ENCODE results near the genes C1GALT1C1L and DYNC2LI1.

GRCh38 chr2:43519402-43520381 is 76.1 kb downstream of the THADA start:
- PRO-cap = bidirectional peak, plus-strand start at chr2:43520065, minus-strand start at chr2:43519910
- RAMPAGE, long total RNA, 4 experiments = no peak in any of the 4 experiments

DNA sequence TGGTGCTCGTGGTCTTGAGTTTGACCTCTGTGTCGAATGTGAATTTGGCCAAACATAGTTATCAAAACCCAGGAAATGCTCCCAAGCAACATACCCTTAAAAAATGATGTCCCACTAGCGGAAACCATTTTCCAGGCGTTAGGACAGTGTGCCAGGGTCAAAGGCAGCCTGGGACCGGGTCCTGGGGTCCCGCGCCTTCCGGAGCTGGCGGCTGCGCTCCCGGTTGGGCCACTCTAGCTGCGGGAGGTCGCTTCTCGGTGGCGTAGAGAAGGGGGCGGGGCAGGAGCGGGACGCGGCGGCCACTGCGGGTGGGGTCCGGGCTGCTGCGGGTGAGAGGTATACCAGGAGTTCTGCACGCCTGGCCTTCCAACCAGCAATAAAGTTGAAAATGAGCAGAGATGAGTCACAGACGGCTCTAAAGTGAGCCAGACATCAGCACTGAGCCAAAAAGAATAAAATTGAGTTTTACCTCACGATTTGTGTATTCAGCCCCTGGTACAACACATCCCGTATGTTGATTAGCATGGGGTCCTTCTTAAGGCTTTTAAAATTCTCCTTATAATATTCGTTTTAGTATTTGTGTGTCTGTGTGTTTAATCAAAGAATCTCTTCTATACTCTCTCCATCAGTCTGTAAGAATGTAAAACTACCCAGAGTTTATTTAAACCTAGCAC is at the start of gene C1GALT1C1L:
Gene C1GALT1C1L (minus strand): TSS at position 235 of the 674 bp plus-strand sequence.
- PRO-cap = unidirectional peak, minus-strand start at position 235 of the sequence
- RAMPAGE, long total RNA, 4 experiments = no peak in any of the 4 experiments

- PRO-cap = unidirectional peak, plus-strand start at chr2:43774080; unidirectional peak, plus-strand start at chr2:43774425
- RAMPAGE, long total RNA, 4 experiments = start-site peak on the plus strand in 4 of 4 experiments, at chr2:43774048-43774091 at its widest, 87 to 540 reads per replicate
Observed at GRCh38 chr2:43773667-43774659, at the start of gene DYNC2LI1. Gene DYNC2LI1, plus strand, starts transcription at chr2:43774039.

- PRO-cap = no peak
- RAMPAGE, long total RNA, 4 experiments = no peak in any of the 4 experiments
Observed at GRCh38 chr2:43806452-43807118, 32.1 kb downstream of the ABCG5 start.

- PRO-cap = no peak
- RAMPAGE, long total RNA, 4 experiments = no peak in any of the 4 experiments
Observed at GRCh38 chr2:43819407-43820000, 19.1 kb downstream of the ABCG5 start.

GRCh38 chr2:43957305-43958225 is 38.2 kb downstream of the LRPPRC start:
- PRO-cap = no peak
- RAMPAGE, long total RNA, 4 experiments = no peak in any of the 4 experiments

- PRO-cap = no peak
- RAMPAGE, long total RNA, 4 experiments = no peak in any of the 4 experiments
Observed at GRCh38 chr2:44081405-44081882, 85.7 kb upstream of the LRPPRC start.

GRCh38 chr2:44181052-44181678 is 12.5 kb downstream of the PPM1B start:
- PRO-cap = no peak
- RAMPAGE, long total RNA, 4 experiments = no peak in any of the 4 experiments

- PRO-cap = no peak
- RAMPAGE, long total RNA, 4 experiments = no peak in any of the 4 experiments
Observed at GRCh38 chr2:44359495-44360455, 1.5 kb downstream of the PREPL start.

DNA sequence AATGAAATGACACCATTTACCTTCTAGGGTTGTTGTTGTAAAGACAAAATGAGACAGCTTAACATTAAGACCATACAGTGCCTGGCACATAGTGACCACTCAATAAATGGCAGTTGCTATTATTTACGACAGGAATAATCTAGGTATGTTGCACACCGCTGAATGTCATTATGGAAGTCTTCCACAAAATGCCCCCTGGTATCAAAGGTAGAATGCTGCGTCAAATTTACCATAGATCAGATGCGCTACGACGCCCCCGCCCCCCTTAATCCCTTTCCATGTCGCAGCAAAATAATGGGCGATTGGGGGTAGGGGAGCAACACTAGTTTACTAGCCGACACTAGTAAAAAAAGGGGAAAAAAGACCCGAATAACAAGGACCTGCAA is 617 bp downstream of the PREPL start:
- PRO-cap = no peak
- RAMPAGE, long total RNA, 4 experiments = no peak in any of the 4 experiments

GRCh38 chr2:44555005-44555923 is 193.5 kb downstream of the CAMKMT start:
- PRO-cap = no peak
- RAMPAGE, long total RNA, 4 experiments = no peak in any of the 4 experiments

DNA sequence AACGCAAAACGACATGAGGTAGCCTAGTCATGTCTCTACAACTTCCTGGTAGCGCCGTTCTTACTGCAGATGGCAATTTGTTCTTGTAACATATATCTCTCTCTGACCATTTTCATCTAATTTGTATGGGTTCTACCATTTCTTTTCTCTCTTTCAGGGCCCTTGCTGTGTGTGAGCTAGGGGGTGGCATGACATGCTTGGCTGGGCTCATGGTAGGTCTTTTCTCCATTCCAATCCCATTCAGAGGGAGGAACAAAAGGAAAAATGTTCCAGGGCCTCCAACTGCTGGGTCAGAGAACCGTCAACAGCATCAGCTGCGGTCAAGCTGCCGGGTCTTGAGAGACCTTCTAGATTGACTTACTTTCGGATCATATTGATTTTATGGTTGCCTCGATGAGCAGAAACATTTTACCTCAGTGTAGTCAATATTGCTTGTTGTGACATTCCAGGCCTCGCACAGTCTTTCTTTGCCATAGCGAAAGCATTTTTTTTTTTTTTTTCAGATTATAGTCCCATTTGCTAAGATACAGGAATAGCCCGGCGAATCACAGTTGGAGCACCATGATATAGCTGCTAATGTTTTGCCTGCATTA is 235.3 kb upstream of the SIX3 start:
- PRO-cap = no peak
- RAMPAGE, long total RNA, 4 experiments = no peak in any of the 4 experiments

DNA sequence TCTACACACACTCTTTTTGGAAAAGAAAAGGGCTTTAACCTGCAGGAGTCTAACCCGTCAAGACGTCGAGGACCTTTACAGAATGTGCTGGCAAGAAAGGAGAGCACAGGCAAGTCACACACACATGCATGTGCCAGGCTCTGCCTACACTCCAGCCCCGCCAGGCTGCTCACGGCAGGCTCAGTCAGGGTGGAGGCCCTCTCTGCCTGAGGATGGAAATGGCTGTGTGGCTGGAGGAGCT is 10.2 kb downstream of the SIX3 start:
- PRO-cap = no peak
- RAMPAGE, long total RNA, 4 experiments = no peak in any of the 4 experiments

- PRO-cap = no peak
- RAMPAGE, long total RNA, 4 experiments = no peak in any of the 4 experiments
Observed at GRCh38 chr2:44952019-44952641, 10.6 kb downstream of the SIX3 start.

GRCh38 chr2:45423484-45423862 is 187.6 kb downstream of the SRBD1 start:
- PRO-cap = no peak
- RAMPAGE, long total RNA, 4 experiments = no peak in any of the 4 experiments

- PRO-cap = no peak
- RAMPAGE, long total RNA, 4 experiments = no peak in any of the 4 experiments
Observed at GRCh38 chr2:45644111-45644515, 7.4 kb upstream of the PRKCE start.

- PRO-cap = no peak
- RAMPAGE, long total RNA, 4 experiments = no peak in any of the 4 experiments
Observed at GRCh38 chr2:45722960-45723528, 71.6 kb downstream of the PRKCE start.

- PRO-cap = unidirectional peak, minus-strand start at chr2:46097861
- RAMPAGE, long total RNA, 4 experiments = no peak in any of the 4 experiments
Observed at GRCh38 chr2:46097583-46098288, 199.5 kb upstream of the EPAS1 start.

DNA sequence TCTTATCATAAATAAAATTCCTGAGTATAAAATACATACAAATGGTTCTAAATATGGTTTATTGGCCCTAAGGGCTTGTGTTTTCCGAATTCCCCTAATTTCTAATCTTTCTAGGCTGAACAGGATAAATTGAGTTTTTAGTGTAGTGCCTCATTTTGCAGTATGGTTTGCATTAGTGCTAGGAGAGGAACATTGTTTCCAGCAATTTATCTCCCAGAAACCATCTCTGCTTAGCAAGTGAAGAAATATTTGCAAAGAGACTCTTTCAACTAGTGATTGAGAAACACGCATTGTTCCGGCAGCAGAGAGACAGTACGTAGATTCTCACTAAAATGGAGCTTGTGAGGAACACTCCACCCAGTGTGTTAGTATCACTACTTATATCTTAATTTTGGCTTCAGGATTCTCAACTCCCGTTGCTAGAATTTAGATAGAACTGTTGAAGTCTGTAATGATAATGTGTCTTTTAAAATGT is 177.7 kb upstream of the EPAS1 start:
- PRO-cap = unidirectional peak, plus-strand start at position 290 of the sequence
- RAMPAGE, long total RNA, 4 experiments = no peak in any of the 4 experiments

DNA sequence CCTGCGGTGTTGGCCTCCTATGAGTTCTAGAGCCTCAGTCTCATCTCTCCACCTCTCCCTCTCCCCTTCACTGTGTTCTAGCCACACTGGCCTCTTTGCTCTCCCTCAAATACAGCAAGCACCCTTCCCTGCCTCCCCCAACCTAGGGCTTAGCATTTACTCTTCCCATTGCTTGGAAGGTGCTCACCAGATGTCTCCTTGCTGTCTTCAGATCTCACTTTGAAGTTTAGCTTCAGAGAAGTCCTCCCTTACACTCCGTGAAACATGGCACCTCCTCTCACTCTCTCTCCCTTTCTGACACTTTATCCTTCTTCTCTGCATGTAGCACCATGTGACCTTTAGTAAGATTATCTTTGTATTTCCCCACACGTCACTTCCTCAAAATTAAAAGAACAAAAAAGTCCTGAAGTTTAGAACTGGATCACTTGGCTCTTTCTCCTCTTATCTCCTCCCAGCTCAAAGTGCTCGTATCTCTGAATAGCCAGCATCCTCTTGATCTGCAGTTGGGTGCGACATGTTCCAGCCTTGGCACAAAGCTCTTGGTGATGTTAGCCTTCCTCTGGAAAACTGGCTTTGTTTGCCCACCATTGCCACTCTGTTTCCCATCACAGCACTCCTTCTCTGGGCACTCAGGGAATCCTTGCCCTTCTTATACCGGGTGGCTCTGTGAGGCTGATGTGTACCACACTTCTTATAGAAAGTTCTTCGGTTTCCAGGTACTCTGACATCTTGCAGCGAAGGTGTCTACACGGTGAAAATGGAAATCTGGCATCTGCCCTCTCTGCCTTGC is 40.6 kb upstream of the EPAS1 start:
- PRO-cap = no peak
- RAMPAGE, long total RNA, 4 experiments = no peak in any of the 4 experiments